Frontal cortex (tissue), 2 donors: ENCODE data around the gene TP53AIP1.

- RAMPAGE, long total RNA, result no peak
These were observed 70.7 kb downstream of the ETS1 start for GRCh38 chr11:128516420-128517205.

DNA sequence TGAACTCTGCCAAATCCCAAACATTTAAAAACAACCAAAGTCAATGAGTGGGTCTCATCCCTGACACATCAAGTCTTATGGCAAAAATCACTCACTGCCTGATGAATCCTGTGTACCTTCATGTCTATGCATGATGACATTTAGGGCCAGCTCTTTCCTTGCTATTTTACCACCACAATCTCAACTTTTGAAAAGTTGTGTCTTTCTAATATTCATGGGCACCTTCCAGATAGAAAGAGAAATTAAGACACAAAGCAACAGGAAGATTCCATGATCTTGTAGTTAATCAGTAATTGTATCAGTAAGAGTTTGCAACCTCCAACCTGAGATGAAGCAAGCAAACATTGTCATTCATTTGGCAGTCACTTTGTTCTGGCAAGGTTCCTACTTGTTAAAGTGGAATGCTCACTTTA is 51.8 kb downstream of the ETS1 start:
- RAMPAGE, long total RNA, result no peak

- RAMPAGE, long total RNA, result no peak
These were observed 36.5 kb downstream of the ETS1 start for GRCh38 chr11:128550813-128551388.

- RAMPAGE, long total RNA, result no peak
These were observed 35.6 kb downstream of the ETS1 start for GRCh38 chr11:128551551-128552386.

- RAMPAGE, long total RNA, result no peak
These were observed 22.3 kb downstream of the ETS1 start for GRCh38 chr11:128565060-128565392.

DNA sequence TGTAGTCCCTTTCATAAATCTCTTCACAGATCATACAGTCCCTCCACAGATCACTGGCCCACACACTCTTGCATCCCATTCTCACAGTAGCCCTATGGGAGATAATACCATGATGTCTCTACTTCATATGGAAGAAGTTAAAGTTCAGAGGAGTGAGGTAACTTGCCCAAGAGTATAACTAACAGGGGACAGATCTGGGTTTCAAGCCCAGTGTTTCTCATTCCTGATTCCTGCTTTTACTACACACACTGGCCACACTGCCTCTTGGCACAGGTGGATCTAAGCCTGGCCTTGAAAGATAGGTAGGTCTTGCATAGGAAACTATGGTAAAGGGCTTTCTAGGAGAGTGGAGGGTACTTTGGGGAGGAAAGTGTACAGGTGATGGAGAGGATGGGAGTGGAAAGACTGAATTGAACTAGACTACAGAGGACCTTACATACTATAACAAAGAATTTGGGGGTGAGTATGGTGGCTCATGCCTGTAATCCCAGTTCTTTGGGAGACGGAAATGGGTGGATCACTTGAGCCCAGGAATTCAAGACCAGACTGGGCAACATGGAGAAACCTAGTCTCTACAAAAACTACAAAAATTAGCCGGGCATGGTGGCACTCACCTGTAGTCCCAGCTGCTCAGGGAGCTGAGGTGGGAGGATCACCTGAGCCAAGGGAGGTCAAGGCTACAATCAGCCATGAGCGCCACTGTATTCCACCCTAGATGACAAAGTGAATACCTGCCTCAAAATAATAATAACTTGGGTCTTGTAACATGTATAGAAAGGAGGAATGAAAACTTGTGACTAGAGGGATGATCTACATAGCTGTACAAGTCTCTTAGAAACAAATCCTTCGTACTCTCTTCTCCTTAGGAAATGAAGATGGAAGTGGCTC is 6.5 kb downstream of the FLI1 start:
- RAMPAGE, long total RNA, result no peak

DNA sequence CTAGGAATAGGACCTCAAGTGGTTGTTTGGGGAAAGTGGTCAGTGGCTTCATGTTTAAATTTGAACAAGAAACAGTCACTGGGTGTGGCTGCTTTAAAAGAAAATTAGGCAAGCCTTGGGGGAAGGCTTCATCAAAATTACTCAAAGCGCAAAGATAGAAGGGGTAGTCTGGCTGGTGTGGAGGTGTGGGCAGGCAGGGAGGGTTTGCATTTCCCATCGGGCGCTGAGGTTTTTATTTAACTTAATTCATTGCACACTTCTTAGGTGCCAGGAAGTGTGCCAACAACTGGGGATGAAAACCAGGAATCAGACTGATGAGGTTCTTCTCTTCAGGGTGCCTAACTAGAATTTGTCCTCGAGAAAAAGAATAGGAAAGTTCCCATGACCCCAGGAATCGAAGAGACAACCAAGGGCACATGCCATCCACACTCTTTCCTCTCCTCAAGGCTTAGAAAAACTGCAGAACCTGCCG is 52.1 kb downstream of the FLI1 start:
- RAMPAGE, long total RNA, result no peak

DNA sequence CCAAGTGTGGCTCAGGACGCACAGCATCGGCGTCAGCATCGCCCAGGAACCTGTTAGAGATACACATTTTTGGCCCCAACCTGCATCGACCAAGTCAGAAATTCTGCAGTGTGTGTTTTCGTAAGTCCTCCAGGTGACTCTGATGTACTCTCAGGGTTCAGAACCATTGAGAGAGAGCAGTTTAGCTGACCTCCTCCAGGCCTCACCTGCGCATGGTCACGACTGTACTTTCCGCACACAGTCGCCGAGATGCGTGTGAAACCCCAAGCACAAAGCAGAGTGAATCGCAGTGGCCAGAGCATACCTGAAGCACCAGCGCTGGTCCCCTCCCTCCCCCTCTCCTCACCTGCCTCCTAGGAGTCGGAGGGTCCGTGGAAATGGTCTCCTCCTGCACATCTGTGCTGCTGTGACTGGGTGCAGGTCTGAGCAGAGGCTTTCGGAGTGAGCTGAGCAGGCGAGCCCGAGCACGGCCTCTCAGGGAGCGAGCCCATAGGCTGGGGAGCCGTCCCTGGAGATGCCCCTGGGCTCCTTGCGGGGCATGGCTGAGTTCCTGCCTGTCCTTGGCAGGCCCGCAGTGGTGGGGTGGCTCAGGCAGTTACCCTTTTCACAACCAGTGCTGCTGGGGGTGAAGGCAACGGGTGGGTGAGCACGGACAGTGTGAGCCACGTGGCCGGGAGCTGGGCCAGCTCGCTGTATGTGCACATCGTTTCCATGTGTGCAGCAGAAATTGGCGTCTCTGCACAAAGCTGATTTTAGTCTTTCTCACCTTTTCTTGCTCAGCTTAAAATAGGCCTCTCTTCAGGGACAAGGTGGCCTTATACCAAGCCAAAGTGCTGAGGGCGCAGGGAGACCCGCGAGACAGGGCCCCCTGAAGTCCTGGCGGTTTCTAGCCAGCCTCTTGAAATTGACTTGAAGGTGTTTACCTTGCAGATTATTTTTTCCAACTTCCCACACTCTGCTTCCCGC is at the start of gene TP53AIP1:
TSS of gene TP53AIP1 (minus strand) at position 424 of the 966 bp plus-strand sequence.
- RAMPAGE, long total RNA, result no peak

GRCh38 chr11:129260607-129261195 is 68.6 kb upstream of the ARHGAP32 start:
- RAMPAGE, long total RNA, result no peak

GRCh38 chr11:129323845-129324472 is 51.7 kb upstream of the BARX2 start:
- RAMPAGE, long total RNA, result no peak

DNA sequence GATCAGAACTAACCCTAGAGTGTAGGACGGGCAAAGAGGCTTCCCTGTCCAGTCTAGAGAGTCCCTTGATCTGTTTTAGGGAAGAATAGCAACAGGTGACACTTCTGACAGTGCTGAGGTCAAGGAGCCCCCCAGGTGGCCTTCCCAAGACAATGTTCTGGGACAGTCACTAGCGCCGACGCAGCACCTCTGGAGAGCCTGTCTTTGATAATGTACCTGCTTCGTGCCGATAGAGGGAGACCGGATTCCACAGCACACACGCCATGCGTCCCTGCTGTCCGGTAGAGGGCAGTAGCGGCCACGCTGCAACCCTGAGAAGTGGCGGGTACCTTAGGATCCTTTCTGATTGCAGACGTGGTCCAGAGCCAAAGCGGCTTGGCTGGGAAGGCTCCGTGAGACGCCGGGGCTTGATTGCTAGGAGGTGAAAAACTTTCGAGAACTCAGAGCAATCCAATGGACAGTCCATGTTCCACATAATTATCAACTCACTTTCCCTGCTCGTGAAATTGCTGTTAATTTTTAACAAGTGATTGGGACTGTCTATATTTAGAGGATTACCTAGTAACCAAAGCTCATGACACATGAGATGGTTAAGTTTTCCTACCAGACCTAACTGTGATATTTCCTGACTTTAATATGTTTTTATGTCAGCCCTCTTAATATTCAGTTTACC is 11.5 kb upstream of the BARX2 start:
- RAMPAGE, long total RNA, result no peak

DNA sequence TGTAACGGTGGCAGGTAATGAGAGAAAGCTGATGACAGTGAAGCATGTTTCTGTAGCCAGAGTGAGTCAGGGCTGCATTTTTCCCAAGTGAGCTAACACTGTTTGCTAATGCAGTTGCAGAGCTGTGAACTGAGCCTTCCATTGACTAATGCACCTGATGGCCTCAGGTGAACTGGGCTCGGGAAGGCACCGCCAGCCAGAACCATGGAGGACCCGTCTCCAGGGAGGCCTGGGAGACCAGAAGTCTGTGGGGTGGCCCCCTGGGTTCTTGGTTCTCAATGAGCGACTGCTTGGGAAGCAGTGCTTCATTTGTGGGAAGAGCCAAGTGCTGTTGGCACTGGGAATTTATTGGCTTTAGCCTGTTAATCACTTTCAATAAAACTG is 64.5 kb downstream of the BARX2 start:
- RAMPAGE, long total RNA, result no peak

DNA sequence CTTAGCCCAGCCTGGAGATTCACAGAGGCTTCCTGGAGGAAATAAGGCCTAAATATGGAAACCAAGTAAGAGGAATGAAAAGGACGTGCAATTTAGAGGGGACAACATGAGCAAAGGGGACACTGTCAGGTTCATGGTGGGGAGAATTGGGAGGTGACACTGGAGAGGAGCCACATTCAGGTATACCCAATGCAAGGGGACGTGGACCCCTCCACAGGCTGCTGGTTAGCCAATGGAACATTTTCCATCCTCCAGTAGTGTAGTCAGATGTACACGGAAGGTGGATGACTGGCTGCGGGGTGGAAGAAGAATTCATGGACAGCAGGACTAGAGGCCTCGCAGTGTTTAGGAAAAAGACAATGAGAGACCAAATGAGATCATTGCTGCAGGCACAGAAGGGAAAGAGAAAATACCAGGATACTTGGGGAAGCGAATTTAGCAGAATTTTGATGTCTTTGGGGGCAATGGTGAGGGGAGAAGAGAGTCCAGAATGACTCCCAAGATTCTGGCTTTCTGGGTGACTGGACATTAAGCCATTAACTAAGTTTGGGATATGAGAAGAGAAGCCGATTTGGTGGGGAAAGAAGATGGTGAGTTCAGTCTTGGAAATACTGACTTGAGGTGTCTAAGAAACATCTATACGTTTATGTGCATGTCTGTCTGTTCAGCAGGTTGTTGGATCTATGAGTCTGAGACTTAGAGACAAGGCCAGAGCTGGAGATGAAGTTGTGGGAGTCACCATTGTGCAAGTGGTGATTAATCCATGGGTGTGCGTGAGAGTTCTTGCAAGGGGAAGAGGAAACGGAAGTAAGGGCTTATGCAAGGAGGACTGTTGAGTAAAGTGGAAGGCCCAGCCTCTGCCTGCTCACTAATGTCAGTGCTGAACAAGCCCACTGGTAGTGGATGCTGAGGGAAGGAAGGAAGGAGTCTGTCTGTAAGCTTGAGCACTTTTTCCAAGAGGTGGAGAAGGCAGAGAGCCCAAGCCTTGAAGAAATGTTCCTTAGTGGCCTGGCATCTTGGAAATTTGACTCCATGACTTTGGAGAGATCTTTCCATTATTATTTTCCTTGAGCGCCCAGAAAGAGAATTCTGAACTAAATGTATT is 9.5 kb downstream of the TMEM45B start:
- RAMPAGE, long total RNA, result no peak

DNA sequence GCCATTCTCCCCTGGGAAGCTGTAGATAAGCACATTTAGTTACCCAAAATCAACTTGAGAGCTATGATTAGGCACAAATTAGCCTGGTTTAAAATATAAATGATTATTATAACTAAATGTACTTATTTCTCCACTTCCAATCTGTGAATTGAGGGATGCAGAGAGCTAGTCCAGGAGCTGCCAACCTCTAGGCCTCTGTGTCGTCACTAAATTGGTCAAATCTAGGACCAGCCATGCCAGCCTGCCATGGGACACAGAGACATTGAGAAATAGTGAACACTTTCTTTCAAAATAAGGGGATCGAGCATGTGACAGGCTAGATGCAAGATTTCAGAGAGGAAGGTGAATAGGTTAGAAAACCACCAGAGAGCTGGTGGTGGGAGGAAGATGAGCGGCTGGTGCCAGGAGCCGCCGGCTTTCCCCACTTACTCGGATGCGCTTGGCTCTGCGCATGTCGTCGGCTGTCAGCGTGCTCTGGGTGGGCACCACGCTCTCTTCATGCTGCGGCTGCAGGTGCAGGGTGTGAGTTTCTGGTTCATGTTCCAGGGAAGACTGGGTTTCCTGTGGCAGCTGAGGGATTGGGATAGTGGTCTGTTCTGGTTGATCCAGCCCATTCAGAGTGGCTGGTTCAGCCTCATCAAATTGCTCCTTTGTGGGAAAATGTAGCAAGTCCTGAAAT is 35.3 kb upstream of the NFRKB start:
- RAMPAGE, long total RNA, result no peak

- RAMPAGE, long total RNA, result no peak
These were observed 19.4 kb upstream of the APLP2 start for GRCh38 chr11:130050302-130050745.

- RAMPAGE, long total RNA, result no peak
These were observed 19.9 kb downstream of the APLP2 start for GRCh38 chr11:130089339-130090154.

DNA sequence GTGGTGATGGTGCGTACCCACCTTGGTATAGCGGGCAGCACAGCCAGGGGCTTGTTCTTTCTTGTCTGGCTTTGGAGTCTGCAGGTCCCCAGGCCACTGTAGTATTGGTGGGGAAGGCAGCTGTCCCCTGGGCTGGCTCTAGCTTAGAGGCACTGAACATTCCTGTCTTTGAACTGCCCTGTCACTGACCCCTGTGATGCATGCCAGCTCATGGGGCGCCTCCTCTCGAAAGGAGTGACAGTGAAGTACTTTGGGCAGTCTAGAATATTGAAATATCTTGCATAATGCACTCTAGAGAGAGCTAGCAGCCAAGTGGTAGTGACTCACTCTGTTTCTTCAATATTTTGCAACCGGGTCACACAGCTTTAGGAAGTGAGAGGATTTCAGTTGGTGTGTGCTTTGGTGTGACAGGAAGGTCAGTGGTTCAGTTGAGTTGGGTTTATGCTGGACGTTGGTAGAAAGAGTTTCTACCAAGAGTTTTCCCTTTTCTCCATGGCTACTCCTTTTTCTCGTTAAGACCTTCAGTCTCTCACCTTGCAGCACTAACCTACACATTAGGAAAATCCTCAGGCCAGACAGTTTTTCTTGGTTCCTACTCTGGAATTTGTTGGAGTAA is 35.5 kb upstream of the ST14 start:
- RAMPAGE, long total RNA, result no peak

DNA sequence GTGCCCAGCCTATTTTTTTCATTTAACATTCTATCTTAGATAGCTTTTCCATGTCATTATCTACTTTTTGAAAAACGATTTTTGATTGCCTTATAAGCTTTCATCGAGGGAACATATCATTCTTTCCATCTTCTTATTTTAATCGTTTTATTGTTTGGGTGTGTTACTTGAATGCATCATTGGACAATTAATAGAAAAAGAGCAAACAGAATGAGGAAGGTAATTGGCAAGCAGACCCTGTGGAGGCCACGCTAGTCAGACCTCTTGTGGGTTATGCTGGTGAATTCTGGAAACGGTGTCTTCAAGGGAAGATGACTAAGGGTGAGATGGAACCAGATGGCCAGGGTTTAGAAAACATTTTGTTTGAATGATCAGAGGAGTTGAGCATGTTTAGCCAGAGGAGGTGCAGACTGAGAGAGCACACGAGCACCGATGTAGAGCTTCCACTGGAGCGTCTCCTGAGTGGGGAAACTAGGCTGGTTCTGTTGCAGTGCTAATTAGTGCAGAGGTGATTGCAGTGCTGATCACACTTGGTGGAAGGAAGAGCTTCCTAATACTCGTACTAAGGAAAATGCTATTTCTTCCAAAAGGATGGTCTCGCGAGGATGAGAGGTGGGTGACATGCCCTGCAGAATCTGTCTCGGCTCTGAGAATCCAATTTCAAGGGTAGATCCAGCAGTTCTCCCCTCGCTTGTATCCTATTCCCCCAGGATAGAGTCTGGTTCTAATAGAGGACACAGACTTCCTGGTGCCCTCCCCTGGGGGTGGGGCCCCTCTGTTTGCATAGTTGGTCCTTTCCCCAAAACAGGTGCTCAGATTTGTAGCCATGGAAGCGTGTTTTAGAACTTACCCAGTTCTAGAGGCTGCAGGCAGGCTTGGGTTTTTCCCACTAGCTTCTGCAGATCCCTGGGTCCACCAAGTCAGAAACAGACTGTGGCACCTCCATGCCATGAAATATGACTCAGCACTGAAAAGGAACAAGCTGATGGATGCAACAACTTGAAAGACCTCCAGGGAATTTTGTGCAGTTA is 8.7 kb downstream of the ST14 start:
- RAMPAGE, long total RNA, result no peak

DNA sequence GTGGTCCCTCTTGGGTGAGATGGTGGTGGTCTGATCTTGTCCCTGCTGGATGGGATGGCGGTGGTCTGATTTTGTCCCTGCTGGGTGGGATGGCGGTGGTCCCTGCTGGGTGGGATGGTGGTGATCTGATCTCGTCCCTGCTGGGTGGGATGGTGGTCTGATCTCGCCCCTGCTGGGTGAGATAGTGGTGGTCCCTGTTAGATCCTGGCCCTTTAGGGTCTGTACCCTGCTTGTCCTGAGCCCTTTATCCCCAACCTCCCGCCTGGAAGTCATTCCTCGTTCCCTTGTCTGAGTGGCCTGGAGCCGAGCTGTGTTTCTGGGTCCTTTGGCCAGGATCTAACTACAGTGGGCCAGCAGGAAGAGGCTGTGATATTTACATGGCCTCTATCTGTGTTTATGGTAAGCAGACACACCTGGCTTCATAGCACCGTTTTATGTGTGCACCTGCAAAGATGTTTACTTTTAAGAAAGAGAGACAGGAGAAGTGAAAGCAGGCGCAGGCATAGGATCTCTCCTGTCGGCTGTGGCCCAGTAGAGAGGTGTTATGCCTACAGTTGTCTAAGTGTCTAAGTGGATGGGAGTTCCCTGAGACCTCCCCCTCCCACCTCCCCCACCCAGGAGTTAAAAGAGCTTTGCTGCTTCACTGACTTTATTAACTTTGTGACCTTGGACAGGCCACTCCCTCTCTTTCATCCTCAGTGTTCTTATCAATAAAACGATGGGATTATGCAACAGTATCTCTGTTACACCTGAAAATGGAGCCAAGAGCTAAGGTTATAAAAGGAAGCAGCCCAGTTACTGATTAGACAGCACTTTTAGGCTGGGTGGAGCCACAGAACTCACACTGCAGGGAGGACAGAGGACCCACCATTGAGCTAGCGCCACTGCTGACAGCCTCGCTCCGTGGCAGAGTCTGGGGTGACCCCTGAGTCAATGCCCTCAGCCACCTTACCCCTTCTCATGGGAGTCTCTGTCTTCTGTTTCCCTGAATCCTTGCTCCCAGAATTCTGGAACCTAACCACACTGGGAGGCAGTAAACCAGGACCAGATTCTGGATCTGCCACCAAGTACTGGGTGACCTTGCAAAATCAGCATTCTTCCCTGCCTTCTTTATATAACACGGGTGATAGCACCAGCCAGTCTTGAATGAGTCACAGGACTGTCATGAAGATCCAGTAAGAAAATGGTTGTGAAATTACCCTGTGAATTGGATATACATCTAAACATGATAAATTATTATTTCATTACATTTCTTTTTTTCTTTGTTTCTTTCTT is 21.9 kb downstream of the ST14 start:
- RAMPAGE, long total RNA, result no peak

GRCh38 chr11:130315716-130316303 is 1.1 kb upstream of the ZBTB44 start:
- RAMPAGE, long total RNA, result no peak